LNCaP clone FGC (cell line): ENCODE measurements around a stretch of chr9.

- RRBS, 2 experiments = no CpG with 5 or more reads among the region's 5 CpGs
Measured at GRCh38 chr9:92712281-92712720, 42.4 kb upstream of the IPPK start.

- RRBS, 2 experiments = no CpG with 5 or more reads among the region's 2 CpGs
Measured at GRCh38 chr9:92770028-92770415, 5.4 kb upstream of the BICD2 start.

DNA sequence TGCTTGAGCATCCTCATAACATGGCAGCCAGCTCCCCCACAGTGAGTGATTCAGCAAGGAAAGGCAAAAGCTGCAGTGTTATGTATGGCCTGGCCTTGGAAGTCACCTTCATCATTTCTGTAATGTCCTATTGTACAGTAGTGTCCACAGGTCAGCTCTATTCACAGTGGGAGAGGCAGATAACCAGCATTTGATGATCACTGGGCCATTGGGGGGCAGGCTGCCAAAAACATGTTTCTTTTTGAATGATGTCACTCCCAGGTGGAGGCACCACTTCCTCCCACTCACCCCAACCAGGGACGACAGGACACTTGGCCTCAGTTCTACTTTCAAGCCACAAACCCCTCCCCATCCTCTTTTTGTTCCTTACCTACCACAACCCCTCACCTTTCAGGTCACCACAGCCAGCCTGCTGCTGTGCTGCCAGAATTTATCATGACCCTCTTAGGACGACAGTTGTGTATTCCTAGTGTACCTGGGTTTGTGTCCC lies 14.6 kb downstream of the FGD3 start:
- RRBS, 2 experiments = no CpG with 5 or more reads among the region's 2 CpGs

DNA sequence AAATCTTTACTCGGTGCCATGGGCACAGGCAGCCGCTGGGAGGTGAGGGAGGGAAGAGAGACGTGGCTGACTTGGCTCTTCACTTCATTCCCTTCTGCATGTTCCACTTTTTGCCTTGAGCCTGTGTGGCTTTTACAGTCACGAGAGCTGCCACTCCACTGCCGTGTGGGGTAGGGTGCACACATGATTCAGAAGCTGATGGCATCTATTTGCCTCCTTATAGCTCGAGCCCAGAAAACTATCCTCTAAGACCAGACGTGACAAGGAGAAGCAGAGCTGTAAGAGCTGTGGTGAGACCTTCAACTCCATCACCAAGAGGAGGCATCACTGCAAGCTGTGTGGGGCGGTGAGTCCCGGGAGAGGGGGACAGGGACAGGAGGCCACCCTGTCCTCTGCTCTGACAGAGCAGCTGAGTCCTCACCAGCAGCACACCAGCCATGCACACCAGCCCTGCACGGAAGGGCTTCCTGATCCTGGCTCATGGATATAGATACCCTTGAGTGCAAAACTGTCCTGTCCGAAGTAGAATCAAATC lies 28.8 kb upstream of the SUSD3 start:
- RRBS, 2 experiments = no CpG with 5 or more reads among the region's 11 CpGs

DNA sequence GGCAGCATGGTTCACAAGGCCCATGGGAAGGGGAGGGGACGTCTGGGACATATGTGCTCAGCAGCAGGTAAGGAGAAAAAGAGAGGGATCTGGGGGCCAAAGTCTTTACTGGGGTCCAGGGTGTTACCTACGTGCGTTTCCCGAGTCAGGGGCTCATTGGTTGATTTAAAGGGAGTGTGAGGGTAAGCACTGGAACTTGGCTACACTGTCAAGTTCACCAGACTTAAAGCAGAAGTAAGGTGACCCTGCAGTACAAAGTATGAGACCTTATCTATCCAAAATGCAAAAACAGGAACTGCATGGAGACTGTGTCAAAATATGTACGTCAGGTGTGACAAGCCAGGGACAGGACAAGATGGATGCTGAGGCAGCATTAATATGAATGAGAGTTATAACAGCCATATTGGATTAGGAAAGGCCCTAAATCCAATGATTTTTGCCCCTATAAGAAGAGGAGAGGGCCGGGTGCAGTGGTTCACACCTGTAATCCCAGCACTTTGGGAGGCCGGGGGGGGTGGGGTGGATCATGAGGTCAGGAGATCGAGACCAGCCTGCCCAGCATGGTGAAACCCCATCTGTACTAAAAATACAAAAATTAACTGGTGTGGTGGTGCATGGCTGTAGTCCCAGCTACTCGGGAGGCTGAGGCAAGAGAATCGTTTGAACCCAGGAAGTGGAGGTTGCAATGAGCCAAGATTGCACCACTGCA lies 15.3 kb upstream of the SUSD3 start:
- RRBS, 2 experiments = no CpG with 5 or more reads among the region's 10 CpGs

DNA sequence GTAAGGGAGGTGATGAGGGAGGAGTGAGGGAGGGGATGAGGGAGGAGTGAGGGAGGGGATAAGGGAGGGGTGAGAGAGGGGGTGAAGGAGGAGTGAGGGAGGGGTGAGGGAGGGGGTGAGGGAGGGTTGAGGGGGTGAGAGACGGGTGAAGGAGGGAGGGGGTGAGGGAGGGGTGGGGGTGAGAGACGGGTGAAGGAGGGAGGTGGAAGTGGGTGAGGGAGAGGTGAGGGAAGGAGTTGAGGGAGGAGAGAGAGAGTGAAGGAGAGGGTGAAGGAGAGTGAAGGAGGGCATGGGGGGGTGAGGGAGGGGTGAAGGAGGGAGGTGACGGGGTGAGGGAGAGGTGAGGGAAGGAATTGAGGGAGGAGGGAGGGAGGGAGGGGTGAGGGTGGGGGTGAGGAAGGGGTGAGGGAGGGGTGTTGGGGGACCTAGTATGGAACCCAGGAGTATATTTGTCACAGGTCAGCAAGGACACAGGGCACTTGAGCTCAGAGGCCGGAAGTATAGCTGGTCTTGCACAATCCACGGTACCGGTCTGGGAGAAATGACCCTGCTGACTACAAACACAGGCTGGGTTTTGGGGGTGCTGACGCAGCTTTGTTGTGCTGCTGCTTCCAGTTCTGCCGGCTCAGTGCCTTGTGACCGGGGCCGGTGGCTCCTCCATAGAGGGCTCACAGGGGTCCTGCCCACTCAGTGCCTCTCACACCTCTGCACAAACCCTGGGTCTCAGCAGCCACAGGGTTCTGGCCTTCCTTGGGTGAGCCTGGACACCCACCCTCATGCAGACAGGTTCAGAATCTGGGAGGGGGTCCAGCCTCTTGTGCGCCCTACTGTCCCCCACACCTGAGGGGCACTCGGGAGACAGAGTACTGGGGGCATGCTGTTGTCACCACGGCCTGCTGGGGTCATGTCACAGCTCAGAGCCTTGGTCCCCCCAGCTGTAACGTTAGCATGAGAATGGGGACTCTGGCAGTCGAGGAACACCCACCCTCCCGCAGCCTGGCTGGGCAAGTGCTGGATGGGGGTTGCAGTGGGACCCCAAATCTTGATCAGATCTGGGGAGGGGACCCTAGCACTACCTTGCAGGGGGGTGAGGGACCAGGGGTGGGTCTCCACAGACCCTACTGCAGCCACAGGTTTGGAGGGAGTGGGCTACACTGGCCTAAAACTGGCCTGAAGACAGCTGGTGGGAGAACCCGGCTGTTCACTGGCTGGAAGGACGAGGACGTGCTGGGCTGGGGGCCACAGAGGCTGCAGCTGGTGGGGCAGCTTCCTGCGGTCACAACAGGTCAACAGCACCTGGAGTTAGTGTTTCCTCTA lies 17.9 kb downstream of the NINJ1 start:
- RRBS, 2 experiments = 79 to 84% methylated on average over 3 to 4 of the region's 20 CpGs

DNA sequence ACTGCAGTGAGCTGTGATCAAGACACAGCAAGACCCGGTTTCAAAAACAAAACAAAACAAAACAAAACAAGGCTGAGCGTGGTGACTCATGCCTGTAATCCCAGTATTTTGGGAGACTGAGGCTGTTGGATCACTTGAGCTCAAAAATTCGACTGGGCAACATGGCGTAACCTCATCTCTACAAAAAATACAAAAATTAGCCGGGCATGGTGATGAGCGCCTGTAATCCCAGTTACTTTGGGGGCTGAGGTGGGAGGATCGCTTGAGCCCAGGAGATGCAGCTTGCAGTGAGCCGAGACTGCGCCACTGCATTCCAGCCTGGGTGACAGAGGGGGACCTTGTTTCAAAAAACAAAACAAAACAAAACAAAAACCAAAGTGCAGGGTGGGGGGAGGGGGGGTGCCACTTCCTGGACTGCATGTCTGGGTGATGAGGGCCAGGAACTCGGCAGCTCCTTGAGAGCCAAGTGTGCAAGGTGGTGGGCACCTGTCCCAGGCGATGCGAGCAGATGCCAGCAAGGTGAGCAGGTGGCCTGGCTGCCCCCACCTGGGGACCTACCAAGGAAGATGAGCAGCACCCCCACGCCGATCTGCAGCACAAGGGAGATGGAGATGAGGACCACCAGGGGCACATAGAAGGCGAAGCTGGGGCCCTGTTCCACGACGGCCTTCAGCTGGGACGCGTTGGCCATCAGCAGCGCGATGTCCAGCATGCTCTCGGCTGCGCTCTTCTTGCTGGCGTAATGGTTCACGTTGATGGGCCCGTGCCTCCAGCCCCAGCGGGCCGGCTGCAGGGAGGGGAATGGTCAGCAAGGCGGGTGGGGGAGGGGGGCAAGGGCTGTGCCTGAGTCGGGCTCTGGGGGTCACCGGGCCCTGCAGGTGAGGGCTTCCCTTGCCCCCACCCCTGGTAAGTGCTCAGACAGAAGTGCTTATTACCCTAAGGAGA lies 7.9 kb downstream of the NINJ1 start:
- RRBS, 2 experiments = 78 to 97% methylated on average over 4 of the region's 31 CpGs

DNA sequence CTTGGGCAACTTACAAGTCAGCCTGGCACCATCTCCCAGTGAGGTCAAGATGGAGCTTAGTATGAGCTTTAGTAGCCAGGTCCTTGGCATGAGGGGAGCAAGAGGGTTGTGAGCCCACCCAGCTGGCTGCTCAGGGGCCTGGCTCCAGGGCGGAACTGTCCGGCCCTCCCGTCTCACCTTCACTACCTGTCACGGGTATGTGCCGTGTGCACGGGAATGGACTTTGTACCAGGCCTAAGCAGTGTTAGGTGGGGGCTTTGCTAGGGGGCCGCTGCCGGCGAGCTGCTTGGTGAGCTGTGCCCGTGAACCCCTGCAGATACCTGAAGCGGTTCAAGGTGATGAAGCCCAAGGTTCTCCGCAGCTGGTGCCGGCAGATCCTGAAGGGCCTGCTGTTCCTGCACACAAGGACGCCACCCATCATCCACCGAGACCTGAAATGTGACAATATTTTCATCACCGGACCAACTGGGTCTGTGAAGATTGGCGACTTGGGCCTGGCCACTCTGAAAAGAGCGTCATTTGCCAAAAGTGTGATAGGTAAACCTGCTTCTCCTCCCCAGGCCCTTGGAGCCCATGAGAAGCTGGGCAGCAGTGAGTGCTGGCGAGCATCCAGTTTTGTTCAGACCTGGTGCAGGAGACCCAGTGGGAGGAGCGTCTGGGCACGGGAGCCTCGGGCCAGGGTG lies 46.8 kb downstream of the WNK2 start:
- RRBS, 2 experiments = 93 to 95% methylated on average over 7 of the region's 22 CpGs

- RRBS, 2 experiments = 90% methylated on average over 3 of the region's 15 CpGs
Measured at GRCh38 chr9:93234751-93235120, 50.8 kb downstream of the WNK2 start.

DNA sequence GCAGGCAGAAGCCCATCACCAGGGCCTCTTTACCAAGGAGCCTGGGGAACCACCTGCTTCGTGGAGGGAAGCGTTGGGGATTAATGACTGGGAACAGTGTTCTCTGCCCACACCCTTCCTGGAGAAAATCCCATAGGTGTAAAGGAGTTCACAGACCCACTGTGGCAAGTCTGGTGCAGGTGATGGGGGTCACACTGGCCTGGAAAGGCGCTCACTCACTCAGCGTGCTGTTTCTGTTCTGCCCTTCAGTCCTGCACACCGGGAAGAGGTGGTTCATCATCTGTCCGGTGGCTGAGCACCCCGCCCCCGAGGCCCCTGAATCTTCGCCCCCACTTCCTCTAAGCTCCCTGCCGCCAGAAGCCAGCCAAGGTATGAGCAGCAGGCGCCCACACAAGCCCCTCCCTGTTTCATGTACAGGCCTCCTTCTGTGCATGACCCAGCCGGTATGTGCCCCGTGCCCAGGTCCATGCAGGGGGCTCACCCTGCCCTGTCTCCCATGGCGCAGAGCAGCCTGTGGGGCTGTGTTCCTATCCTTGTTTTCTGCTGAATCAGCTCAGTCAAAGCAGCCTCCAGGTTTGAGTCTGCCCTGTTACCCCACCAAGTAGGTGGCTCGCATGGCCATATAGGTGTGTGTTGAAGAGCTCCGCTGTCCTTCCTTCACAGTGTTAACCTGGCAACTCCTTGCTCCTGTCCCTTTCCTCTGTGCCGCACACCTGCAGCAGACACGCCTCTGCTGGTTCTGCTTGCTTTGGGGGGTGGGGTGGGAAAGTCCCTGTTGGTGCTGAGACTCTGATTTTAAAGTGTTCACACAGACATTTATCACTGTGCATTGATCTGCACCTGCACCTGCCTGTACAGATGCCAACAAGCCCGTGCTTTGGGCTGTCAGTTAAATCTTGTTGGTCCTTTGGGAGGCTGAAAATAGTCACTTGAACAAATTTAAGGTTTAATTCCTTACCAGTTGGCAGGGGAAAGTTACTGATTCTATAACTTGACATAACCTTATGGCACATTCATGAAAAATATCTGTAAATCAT lies 84.8 kb downstream of the WNK2 start:
- RRBS, 2 experiments = no CpG with 5 or more reads among the region's 19 CpGs

GRCh38 chr9:93277822-93278370 lies 94.0 kb downstream of the WNK2 start:
- RRBS, 2 experiments = no CpG with 5 or more reads among the region's 5 CpGs

DNA sequence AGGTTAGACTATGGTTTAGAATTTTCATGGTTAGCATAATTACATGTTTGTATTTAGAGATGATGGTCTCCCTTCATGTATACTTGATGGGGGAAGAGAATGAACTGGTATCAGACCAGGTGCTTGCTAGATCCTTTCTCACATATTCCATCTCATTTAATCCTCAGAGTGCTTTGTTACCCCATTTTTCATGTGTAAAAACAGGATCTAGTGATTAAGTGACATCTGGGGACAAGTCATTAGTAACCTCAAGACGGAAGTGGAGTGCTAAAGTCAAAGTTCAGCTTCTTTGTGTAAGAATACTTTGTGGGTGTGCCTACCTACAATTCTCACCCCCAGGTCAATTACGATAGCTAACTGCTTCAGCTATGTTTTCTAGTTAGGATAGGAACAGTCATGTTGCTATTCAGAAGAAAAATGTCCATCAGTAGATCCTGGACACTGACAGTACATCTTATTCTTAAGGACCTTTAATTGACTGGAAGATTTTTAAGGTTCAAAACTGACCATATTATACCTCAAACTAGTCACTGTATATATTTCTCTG lies 3.1 kb upstream of the FAM120AOS start:
- RRBS, 2 experiments = no CpG with 5 or more reads among the region's 2 CpGs

DNA sequence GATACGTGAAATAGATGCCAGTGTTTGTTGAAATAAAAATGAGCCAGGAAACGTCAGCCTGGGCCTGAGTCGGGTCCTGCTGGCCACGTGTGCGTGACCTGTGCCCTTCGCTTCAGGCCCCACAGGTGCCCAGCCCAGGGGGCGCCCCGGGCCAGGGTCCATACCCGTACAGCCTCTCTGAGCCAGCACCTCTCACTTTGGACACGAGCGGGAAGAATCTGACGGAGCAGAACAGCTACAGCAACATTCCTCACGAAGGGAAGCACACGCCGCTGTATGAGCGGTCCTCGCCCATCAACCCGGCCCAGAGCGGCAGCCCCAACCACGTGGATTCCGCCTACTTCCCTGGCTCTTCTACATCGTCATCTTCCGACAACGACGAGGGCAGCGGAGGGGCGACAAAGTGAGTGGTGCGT lies 60.5 kb upstream of the PHF2 start:
- RRBS, 2 experiments = no CpG with 5 or more reads among the region's 28 CpGs

GRCh38 chr9:93518258-93518944 lies 58.0 kb upstream of the PHF2 start:
- RRBS, 2 experiments = no CpG with 5 or more reads among the region's 16 CpGs

GRCh38 chr9:93576910-93577628 lies 685 bp downstream of the PHF2 start:
- RRBS, 2 experiments = 1 to 2% methylated on average over 47 to 48 of the region's 94 CpGs

DNA sequence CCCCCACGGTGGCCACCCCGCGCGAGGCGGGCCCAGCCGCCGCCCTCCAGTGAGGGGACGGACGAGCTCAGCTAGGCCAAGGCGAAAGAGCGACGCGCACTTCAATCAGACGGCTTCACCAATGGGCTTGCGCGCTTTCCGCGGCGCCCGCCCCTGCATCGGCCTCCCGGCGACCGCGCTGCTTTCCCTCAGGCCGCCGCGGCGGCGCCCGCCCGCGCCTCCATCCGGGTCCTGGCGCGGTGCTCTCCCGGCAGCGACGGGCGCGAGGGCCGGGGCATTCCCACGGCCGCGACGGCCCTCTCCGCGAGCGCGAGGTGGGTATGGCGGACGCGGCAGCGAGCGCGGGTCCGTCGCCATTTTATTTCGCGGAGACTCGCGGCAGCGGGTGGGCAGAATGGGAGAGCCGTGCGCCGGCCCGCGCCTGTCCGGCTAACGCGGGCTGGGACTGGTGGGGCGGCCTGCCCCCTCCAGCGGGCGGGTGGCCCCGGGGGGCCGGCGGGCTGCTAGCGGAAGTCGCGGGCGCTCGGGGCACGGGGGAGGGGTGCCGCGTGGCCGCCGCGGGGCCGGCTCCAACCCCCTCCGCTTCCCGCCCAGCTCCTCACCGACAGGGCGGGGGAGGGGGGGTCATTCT lies 81.9 kb downstream of the PTPDC1 start:
- RRBS, 2 experiments = 1% methylated on average over 20 to 27 of the region's 93 CpGs

GRCh38 chr9:94167532-94168420 lies 83.5 kb downstream of the PTPDC1 start:
- RRBS, 2 experiments = no CpG with 5 or more reads among the region's 11 CpGs

- RRBS, 2 experiments = no CpG with 5 or more reads among the region's 9 CpGs
Measured at GRCh38 chr9:94204710-94205063, 54.4 kb upstream of the ZNF169 start.

- RRBS, 2 experiments = no CpG with 5 or more reads among the region's 5 CpGs
Measured at GRCh38 chr9:94453440-94454292, 79.3 kb downstream of the MFSD14B start.

- RRBS, 2 experiments = no CpG with 5 or more reads among the region's 10 CpGs
Measured at GRCh38 chr9:94458894-94459637, 84.7 kb downstream of the MFSD14B start.